Measurements from ENCODE around the gene STRIT1.

- RRBS, result no CpG with 5 or more reads among the region's 2 CpGs
Measured at GRCh38 chr3:154060498-154061084, 60.6 kb upstream of the ARHGEF26 start.

- RRBS, result no CpG with 5 or more reads among the region's 1 CpG
Measured at GRCh38 chr3:154129460-154129769, 8.2 kb downstream of the ARHGEF26 start.

GRCh38 chr3:154169018-154169803 is 48.0 kb downstream of the ARHGEF26 start:
- RRBS, result no CpG with 5 or more reads among the region's 9 CpGs

DNA sequence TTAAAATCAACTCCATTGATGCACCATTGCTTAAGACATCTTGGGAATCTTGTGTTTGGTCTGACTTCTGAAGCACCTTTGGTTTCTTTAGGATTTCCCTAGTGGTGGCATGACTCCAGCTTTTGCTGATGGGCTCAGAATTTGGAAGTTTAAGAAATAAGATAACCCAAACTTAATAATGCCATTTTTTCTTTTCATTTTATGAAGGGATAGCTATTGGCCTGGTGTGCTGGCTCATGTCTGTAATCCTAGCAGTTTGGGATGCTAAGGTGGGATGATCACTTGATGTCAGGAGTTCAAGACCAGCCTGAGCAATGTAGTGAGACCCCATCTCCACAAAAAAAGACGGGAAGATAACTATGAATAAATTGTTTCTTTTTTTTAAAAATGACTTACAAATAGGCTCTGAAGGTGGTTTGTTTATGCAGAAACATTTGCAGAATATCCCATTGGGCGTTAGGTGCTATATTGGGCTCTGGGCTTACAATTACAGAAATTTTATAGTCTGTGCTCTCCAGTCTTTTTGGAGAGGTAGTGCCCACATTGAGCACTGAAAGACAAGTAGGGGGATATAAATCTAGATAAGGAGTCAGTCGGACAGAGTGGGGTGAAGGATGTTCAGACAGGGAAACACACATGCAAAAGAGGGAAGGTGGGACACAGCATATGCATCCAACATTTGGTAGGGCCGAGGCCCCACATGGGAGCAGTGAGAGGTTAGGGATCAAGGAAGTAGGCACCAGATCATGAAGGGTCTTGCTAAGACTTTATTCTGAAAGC is 92.4 kb downstream of the ARHGEF26 start:
- RRBS, result no CpG with 5 or more reads among the region's 4 CpGs

DNA sequence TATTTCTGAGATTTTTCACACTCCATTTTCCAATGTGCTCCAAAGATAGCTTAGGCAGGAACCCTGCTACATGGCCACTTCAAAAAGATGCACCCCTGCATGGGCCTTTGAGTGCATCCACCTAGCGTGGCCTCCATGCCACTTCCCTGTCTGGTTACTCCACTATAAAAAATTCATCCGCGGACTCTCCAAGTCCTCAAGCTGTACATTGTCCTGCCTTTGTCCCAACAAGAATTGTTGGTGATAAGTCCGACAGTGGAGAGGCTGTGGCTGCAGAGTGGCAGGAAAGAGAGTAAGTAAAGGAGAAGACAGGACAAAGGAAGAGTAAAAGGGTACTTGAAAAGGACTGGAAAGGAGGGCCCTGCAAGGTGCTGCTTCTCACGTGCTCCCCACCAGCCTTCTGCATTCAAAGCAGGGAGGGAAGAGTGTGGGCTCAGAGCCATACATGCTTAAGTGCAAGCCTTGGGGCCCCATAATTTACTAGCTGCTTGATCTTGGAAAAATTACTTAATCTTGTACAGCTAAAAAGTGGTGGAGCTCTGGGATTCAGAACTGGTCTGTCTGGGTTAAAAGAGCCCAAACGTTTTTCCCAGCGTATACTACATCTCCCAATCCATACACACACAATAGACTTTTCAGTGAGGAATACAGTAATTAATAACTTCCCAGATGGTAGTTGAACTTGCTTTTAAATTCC is 29.8 kb downstream of the MME start:
- RRBS, result no CpG with 5 or more reads among the region's 7 CpGs

DNA sequence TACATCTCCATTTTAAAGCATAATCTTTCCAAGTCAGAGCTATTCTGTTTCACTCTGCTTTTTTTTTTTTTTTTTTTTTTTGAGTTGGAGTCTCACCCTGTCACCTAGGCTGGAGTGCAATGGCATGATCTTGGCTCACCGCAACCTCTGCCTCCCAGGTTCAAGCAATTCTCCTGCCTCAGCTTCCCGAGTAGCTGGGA is 37.7 kb downstream of the STRIT1 start:
- RRBS, result no CpG with 5 or more reads among the region's 2 CpGs

DNA sequence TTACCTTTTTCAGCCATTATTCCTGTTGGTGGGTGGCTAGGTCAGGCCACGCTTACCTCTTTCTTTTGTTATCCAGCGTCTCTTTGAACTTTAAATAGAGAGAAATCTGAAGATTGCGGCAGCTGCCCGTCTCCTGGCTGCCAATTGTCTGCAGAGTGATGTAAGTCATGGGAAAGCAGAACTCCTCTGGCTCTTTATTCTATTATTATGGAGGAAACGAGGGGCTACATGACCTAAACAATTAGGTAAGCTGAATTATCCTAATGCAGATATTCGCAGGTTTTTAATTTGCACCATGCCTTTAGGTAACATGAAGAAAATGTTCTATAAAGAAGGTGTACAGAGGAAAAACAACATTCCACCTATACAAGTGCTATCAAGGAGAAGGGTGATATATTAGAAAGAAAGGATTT is at the start of gene STRIT1:
STRIT1 (minus strand) TSS at position 68 of the 413 bp plus-strand sequence.
- RRBS, result no CpG with 5 or more reads among the region's 6 CpGs

DNA sequence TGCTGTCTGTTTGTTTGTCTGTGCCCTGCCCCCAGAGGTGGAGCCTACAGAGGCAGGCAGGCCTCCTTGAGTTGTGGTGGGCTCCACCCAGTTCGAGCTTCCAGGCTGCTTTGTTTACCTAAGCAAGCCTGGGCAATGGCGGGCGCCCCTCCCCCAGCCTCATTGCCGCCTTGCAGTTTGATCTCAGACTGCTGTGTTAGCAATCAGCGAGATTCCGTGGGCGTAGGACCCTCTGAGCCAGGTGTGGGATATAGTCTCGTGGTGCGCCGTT is 218.2 kb upstream of the STRIT1 start:
- RRBS, result no CpG with 5 or more reads among the region's 10 CpGs

DNA sequence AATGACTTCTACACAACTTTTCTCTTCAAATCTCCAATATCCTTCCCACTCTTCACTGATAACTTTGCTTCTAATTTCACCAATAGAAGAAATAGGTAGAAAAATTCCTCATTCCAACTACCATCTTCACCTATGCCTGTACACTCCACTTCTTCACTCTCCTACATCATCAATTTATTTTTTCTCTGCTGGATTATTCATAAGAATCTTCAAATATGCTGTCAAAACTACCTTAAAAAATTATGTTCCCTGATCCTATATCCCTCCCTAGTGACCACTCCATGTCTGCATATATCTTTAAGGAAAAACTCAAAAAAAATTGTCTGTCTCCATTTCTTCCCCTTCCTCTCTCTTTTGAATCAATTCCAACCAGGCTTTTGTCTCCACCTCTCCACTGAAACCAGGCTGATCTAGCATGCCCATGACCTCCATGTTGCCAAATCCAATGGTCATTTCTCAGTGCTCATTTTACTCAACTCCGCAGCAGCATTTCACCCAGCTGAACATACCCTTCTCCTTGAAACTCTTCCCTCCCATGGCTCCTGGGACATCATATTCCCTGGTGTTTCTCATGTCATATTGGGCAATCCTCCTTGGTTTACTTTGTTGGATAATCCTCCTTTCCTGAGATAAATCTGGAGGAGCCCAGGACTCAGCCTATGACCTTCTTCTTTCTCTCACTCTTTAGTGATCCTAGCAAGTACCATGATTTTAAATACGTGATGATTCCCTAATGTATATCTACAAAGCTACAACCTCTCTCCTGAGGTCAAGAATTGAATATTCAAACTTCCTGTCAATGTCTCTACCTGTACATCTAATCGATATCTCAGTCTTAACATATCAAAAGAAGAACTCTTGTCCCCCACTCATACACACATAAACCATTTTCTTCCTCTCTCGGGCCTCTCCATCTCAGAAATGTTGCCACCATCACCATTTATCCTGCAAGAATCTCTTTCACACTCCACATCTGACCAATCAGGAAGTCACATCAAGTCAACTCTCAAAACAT is 90.9 kb downstream of the PLCH1 start:
- RRBS, result no CpG with 5 or more reads among the region's 4 CpGs

DNA sequence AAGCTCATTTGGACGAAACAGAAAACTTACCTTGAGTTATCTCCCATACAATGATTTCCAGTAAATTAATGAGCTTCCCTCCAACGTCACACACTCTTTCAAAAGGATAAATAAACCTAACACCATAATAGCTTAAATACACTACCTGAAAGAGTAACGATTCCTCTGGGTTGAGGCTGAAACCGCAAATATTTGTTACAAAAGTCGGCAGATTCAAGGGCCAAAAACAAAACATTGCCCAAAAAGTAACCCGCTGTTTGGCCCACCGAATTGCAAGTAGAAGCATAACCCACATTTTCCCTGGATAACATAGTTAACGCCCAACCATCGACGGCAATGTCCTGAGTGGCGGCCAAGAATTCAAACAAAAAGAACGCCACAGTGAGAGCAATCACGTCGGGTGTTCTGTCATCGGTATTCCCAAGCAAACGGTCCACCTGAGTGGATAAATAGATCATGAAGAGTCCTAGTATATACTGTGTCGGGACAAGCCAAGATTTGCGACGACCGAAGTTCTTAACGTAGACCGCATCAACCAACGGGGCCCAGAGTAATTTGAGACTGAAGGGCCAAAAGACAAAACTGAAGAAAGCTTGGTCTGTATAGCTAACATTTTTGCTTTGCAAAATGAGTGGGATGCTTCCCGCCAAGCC is 1.0 kb downstream of the SLC33A1 start:
- RRBS, result no CpG with 5 or more reads among the region's 24 CpGs

DNA sequence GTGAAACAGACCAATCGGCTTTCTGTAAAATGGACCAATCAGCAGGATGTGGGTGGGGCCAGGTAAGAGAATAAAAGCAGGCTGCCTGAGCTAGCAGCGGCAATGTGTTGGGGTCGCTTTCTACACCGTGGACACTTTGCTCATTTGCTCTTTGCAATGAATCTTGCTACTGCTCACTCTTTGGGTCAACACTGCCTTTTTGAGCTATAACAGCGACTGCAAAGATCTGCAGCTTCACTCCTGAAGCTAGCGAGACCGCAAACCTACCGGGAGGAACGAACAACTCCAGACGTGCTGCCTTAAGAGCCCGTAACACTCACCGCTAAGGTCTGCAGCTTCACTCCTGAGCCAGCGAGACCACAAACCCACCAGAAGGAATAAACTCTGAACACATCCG is 78.3 kb upstream of the KCNAB1 start:
- RRBS, result no CpG with 5 or more reads among the region's 14 CpGs

DNA sequence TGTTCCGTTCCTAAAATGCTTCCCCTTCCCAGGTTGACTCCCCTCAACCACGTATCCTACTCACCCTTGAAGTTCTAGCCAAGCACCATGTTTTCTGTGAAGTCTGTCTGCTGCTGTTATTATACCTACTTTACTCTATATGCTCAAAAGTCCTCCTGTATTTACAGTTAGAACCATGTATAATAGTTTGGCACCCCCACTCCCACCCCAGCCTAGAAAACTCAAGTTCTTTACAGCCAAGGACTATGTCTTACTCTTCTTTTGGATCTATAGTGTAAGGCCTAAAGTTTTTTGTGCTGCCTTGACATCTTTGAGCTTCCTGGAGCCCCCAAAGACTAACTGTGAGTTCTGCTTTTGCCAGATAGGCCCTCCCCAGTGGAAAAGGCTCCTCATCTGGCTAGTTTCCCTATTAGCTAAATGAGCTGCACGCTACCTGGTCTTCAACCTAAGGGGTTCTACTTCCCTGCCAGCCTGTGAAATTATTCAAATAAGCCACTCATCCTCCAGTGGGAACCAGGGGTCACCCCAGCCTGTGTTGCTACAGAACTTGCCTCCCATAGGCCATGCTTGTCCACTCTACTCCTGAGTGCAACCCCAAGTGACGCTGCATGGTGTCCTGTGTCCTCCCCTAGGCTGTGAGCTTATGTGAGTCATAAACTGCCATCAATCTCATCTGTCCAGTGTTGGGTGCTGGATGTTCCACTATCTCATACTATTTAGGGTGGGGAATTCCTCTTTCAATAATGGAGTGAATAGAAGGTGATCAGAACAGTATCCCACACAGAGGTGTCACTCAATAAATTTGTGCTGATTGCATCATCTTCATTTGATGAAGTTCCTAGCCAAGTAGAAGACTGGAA is 49.6 kb upstream of the SSR3 start:
- RRBS, result no CpG with 5 or more reads among the region's 4 CpGs

DNA sequence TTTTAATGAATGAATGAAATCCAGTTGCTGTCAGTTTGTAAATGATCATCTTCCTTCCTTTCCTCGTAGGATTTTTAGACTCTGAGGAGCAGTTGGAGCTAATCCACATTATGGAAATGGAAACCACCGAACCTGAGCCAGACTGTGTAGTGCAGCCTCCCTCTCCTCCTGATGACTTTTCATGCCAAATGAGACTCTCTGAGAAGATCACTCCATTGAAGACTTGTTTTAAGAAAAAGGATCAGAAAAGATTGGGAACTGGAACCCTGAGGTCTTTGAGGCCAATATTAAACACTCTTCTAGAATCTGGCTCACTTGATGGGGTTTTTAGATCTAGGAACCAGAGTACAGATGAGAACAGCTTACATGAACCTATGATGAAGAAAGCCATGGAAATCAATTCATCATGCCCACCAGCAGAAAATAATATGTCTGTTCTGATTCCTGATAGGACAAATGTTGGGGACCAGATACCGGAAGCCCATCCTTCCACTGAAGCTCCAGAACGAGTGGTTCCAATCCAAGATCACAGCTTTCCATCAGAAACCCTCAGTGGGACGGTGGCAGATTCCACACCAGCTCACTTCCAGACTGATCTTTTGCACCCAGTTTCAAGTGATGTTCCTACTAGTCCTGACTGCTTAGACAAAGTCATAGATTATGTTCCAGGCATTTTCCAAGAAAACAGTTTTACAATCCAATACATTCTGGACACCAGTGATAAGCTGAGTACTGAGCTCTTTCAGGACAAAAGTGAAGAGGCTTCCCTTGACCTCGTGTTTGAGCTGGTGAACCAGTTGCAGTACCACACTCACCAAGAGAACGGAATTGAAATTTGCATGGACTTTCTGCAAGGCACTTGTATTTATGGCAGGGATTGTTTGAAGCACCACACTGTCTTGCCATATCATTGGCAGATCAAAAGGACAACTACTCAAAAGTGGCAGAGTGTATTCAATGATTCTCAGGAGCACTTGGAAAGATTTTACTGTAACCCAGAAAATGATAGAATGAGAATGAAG is 3.5 kb downstream of the TIPARP start:
- RRBS, result no CpG with 5 or more reads among the region's 7 CpGs

DNA sequence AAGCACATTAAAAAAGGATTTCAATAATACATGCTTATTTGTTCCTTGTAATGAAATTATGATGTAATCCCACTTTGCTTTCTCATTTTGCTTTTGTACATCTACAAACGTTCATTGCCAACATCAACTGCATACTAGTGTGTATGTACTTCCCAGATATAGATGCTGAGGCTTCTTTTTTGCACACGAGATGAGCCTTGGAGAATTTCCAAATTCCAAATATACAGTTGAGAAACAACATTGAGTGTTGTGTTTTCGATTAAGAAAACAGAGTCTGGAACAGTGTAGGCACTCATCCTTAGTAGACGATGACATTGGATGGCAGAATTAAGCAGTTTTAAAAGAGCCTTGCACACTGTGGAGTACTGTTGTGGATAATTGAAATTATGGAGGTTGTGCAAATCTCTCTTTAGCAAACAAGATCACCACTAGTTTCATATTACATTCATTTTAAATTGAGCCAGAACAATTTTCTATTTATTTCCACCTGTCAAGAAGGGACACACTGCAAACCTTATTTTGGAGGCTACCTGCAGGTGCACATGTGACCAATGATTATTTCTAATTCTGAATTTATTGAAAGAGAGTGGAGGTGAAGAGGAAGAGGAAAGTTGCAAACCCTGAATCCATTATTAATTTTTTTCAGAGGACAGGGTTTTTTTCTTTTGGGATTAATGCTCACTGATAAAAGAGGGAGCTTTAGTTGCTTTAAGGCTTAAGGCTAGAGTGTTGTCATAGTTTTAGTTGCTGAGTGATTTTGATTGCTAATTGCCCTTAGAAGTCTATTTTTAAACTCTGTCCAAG is 7.5 kb downstream of the TIPARP start:
- RRBS, result no CpG with 5 or more reads among the region's 4 CpGs

DNA sequence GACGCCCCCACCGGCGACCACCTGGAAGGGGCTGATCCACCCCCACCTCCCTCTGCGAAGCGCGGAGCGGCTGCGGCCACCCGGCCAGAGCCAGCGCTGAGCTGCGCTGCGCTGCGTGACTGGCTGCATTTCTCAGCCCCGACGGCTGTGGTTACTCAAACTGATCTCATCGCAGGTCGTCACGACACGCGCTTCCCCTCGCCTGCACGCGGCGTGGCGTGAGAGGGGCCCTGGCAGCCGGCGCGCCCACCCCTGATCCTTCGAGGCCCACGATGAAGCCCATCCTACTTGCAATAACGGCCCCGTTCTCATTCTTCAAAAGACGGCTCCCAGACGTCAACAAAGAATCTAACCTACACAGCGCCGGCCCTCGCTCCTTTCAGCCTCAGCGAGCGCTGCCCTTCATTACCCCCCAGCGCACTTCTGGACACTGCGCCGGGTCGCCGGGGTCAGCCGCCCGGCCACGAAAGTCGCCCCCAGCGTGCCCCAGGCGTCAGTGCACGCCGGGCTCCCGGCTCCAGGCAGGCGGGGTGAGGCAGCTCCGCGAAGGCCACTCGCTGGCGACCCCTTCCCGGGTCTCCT is 10.0 kb upstream of the LEKR1 start:
- RRBS, result 5% methylated on average over 29 of the region's 59 CpGs

GRCh38 chr3:156825275-156825854 is 788 bp upstream of the LEKR1 start:
- RRBS, result no CpG with 5 or more reads among the region's 13 CpGs

GRCh38 chr3:157089459-157090383 is 70.2 kb downstream of the CCNL1 start:
- RRBS, result no CpG with 5 or more reads among the region's 18 CpGs

DNA sequence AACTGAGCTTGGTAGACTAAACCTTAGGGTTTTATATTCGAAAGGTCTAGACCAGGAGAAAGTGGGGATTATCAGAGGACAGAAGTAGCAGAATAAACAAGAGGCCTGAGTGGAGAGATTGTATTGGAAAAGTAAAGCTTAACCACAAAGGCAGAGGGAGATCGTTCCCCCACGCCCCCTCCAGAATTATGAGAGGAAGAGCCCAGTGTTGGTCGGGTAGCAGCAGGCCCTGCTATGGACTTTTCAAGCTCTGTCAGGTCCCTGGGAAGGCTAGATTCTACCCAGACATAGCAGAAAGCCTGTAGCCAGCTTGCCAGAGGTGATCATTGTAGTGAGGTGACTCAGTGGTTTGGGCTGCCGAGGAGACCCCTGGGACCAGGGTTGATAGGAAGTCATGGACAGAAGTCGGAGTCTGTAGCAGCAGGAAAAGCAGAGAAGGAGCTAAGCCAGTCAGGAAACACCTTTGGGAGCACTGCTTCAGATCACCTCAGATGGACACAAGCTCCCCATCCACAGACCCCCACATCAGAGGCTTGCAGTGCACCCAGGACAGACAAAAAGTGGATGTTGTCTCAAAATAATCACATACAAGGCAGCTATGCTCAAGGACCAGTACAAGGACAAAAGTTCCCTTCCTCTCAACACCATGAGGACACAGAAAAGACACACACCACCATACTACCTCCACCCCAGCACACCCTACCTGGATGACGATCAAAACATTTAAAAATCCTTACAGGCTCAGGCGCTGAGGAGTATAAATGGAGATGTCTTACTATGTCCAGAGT is 67.7 kb downstream of the CCNL1 start:
- RRBS, result no CpG with 5 or more reads among the region's 8 CpGs

DNA sequence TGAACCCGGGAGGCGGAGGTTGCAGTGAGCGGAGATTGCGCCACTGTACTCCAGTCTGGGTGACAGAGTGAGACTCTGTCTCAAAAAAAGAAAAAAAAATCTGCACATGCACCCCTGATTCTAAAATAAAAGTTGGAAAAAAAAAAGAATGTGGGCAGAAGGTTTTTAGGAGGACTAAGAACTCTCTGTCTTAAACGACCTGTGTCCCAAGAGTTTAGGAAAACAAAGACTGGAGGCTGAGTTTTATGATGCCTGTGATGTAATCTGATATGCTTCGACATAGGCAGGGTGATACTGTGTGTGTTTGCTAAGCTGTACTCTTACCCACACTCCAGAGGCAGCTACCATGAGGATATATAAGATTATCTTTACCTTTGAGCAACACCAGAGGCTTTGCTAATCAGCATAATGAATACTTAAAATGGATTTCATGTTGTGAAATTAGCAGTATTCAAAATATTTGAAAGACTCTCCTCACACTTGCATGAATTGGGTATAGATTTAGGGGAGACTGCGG is 34.2 kb downstream of the CCNL1 start:
- RRBS, result no CpG with 5 or more reads among the region's 7 CpGs

- RRBS, result no CpG with 5 or more reads among the region's 14 CpGs
Measured at GRCh38 chr3:157129015-157129772, 30.8 kb downstream of the CCNL1 start.

Measured in brain (tissue), 1 donor.